ENCODE measurements around a stretch of chr1.

DNA sequence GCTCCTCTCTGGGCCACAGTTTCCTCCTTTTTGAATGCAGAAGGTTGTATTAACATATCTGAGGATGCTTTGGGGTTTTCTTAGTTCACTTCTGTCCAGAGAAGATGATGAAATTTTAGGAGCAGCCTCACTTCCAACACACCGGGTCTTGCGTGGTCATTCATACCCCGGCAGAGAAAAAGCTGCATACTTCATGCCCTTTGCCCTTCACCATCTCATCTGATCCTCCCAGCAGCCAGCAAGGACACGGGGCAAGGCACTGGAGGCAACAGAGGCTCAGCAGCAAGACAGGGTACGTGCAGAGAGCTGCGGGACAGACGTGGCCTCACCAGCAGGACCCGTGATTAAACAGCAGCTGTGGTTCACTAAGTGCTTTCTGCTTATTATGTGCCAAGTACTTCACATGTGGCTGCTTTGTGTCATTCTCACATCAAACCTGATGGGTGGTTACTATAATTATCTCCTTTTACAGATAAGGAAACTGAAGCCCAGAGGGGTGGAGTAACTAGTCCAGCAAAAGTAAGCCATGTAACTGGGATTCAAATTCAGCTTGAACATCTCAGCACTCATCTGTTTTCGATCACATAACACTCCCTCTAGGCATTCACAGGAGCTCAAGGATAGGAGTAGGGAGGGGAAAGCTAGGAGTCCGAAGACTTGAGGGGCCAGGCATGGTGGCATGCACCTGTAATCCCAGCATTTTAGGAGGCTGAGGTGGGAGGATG lies 51.0 kb upstream of the CLIC4 start:
- RRBS = no CpG with 5 or more reads among the region's 10 CpGs

- RRBS = no CpG with 5 or more reads among the region's 10 CpGs
Observed at GRCh38 chr1:24714693-24715400, 30.4 kb upstream of the CLIC4 start.

- RRBS = no CpG with 5 or more reads among the region's 3 CpGs
Observed at GRCh38 chr1:24747961-24748522, 2.8 kb downstream of the CLIC4 start.

- RRBS = no CpG with 5 or more reads among the region's 11 CpGs
Observed at GRCh38 chr1:24749102-24749912, 4.1 kb downstream of the CLIC4 start.

DNA sequence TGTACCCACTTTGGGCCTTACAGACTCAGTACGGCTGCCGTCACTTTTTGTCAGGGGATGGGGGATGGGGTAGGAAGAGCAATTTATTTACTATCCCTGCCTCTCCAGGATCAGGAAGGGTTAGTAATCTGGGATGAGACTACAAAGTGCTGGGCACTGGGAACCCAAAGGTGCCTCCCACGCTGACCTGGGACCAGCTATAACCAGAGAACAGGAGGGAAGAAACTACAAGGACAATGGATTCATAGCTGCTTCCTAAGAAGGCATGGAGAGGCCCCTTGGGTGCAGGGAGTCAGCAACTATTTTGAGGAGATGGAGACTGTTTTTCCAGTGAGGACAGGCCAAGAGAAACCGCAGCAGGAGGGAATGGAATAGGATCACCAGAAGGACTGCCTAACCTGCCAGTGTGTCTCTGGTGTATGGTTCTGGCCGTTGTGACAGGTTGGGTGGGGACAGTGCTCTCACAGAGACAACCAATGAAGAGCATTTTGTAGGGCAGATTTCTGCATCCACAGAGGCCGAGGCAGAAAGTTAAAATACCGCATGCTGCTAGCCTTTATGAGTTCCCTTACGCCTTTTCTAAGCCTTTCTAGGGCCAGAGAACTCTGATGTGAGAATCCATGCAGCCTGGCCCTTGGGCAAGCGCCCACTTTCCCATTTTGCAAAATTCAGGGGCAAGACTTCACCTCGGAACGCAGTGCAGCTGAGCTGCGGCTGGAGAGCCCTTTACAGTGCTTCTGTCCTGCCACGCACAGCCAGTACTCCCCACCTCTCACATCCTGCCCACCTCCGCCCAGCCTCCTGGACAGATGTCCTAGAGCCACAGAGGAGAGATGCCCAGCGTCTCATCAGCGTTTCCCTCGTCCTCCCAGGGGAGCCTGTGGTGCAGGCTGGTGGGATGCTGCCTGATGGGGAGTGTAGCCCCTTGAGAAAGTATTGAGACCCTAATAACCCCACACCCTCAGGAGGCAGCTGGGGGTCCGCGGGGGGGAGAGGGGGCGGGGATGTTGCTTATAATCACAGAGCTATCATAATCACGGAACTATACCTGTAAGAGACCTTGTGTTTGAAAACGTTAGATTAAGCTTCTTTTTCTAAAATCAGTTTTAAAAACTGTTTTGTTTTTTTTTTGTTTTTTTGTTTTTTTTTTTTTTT lies 29.8 kb downstream of the RUNX3 start:
- RRBS = no CpG with 5 or more reads among the region's 22 CpGs

- RRBS = no CpG with 5 or more reads among the region's 14 CpGs
Observed at GRCh38 chr1:24910496-24911273, 19.4 kb downstream of the RUNX3 start.

GRCh38 chr1:24919779-24920046 lies 10.4 kb downstream of the RUNX3 start:
- RRBS = no CpG with 5 or more reads among the region's 6 CpGs

DNA sequence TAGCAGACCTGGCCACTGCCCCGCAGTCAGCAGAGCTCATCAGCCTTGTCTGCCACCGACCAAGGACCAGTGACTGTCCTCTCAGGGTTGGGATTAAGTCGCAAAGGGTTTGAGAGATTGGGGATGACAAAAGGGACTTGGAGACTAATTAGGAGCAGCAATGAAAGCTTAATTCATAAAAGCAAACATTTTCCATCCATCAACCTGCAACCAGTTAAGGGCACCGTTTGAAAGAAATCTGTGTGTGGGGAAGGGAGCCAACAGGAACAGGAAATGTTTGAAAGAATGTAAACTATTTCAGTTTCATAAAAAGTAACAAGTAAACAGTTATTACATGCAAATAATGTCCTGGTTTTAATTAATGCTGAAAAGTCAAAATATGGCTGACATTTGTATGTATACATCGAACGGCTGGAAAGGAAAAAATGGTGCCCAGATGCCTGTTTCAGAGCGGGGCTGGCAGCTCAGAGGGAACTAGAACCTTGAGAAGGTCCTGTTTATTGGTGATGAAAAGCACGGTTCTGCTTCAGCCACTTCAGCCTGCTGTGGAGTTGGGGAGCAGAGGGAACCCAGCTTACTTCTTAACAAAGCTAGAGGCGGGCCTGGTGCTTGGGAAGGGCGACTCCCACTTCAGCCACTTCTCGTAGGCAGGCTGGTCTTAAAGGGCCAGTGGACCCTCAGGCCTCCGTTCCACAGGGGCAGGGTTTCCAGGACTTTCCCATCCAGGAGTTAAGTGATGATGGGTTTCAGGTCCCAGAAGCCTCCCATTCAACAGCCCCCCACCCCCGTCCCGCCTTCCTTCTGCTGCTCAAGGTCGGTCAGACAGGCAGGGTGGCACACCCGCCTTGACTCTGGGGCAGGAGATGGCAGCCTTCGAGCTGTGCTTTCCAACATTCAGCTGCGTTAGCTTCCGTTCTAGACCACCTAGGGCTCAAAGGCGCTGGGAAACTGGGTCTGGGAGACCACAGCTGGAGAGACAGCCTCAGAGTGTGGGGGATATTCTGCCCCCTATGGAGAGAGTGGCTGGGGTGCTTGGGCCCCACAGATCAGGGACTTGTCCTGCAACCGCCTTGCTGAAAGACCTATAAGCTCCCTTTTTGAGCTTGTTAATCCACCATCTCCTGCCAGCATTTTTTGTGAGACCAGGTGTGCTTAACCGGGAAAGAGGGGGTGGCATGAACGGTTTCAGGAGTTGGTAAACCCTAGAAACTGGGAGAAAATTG lies 3.5 kb downstream of the RUNX3 start:
- RRBS = no CpG with 5 or more reads among the region's 23 CpGs

- RRBS = no CpG with 5 or more reads among the region's 39 CpGs
Observed at GRCh38 chr1:24928474-24929200, 1.4 kb downstream of the RUNX3 start.

DNA sequence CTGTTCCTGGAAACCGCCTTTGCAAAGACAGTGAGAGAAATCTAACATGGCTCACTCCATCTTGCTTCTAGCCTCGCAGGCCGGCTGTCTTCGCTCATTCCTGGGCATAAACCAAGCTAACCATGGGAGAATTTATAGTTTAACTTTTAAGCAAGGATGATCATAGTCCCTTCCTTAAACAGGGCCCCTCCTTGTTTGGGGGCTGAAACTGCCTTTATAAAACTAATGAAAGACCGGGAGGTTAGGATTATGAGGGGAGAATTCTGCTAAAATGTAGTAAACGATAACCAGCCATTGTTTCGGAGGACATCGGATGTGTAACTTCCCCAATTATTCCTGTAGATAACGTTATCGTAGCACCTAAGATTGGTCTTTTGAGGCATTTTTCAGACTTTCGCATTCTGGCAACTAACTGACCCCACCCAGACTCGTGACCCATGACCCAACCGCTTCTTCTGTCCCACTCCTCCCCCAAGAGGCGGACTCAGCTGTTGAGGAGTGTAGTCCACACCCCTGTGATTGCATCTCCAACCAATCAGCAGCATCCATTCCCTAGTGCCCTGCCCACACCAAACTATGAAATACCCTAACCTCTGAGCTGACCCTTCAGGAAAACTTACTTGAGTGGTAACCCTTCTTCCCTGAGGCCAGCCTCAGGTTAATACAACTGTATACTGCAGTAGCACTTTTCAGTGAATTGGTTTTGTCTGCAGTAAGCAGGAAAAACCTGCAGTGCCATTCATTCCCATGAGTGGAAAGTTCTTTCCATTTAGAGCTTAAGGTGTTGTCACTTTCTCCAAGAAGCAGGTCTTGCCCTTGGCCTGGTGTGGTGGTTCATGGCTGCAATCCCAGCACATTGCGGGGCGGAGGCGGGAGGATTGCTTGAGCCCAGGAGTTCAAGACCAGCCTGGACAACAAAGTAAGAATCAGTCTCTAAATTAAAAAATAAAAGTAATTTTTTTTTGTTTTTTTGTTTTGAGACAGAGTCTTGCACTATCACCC lies 772 bp upstream of the SYF2 start:
- RRBS = no CpG with 5 or more reads among the region's 17 CpGs

DNA sequence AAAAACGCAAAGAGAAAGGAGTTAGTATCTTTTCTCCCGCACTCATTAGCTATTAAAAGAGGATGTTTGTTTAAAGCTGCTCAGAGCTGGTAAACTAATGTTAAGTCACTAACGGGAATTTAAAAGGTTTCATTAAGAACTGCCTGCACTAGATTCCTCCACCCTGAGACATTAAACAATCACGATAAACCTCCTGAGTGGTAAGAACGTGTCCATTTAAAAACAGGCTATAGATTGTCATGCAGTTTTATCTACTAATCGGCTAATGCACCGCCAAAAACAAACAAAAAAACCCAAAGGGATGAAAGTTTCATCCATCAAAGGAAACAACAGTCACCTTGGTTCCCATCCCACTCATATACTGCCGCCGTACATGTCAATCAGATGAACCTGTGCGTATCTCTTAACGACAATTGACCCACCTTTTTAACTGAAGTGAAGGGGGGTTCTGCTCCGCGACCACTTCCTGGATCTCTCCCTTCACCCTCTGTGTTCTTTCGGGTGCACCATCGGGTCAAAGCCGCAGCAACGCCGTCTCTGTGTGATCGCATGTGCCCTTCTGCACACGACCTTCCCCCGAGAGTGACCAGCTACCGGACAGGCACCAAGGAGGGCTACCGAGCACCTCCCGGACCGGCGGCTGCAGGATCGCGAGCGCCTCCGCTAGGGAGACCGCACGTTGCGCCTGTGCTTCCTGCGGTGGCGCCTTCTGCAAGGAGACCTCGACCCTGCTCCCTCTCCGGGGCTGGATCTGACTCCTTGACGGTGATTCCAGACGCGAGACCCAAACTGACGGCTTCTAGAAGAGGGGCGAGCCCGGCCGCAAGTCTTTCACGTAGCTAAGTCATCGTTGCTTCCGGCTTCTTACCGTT lies 1.3 kb upstream of the TMEM50A start:
- RRBS = no CpG with 5 or more reads among the region's 48 CpGs

DNA sequence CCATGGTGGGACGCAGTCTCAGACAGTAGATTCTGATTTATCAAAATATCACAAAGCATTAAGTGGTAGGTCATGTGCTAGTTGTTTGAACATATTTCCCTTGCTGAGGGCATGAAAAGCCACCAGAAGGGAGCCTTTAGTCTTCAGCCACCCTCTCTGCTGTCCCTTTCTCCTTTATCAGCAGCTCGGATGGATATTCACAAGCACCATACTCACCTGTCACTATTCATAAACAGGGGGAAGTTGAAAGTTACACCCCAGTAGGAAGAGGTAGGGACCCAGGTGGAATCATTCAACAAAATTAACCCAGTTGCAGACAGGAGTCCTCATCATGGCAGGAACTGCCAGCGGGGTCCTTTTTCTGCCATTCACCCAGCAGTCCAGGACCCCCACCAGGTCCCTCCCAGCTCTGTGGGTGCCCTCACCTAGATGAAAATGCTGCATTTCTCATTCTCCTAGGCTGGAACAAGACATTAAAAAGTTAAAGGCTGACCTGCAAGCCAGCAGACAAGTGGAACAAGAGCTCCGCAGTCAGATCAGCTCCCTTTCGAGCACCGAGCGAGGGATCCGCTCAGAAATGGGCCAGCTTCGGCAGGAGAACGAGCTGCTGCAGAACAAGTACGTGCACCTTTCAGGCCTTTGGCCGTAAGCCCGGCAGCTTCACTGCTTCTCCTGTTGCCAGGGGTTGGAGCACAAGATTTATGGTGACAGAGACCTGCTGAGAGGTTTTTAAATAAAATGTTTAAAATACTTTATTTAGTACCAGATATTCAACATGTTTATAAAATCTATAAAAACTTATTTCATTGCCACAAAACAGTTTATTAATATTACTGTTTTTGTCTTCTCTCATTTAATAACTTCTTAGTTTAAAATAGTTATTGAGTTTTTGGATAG lies 53.2 kb downstream of the MACO1 start:
- RRBS = no CpG with 5 or more reads among the region's 13 CpGs

GRCh38 chr1:25568358-25568952 lies 25.0 kb downstream of the LDLRAP1 start:
- RRBS = no CpG with 5 or more reads among the region's 23 CpGs

GRCh38 chr1:25573424-25573981 lies 30.1 kb downstream of the LDLRAP1 start:
- RRBS = 91% methylated on average over 2 of the region's 15 CpGs

GRCh38 chr1:25617737-25618543 lies 1.3 kb downstream of the MAN1C1 start:
- RRBS = under 1% methylated on average over 18 of the region's 58 CpGs

- RRBS = no CpG with 5 or more reads among the region's 5 CpGs
Observed at GRCh38 chr1:25661979-25662543, 45.5 kb downstream of the MAN1C1 start.

- RRBS = no CpG with 5 or more reads among the region's 8 CpGs
Observed at GRCh38 chr1:25694941-25695508, 78.4 kb downstream of the MAN1C1 start.

DNA sequence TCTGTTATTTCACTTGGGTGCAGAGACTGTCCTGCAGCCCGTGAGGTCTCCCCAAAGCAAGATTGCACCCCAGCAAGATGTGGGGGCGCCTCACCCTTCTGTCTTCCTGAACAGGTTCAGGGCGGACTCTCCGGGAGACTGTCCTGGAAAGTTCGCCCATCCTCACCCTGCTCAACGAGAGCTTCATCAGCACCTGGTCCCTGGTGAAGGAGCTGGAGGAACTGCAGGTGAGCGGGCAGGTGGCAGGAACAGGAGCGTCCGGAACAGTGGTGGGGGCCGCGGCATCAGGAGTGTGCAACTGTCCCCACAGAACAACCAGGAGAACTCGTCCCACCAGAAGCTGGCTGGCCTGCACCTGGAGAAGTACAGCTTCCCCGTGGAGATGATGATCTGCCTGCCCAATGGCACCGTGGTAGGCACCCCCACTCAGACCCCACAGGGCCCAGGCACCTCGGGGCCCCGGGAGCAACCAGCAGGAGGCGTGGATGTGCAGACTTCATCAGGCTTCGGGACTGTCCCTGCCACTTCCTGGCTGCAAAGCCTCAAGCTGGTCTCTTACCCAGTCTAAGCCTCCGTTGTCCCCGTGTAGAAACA lies 5.9 kb upstream of the MTFR1L start:
- RRBS = no CpG with 5 or more reads among the region's 20 CpGs

GRCh38 chr1:25971332-25971786 lies 26.5 kb downstream of the PAFAH2 start:
- RRBS = no CpG with 5 or more reads among the region's 5 CpGs

- RRBS = no CpG with 5 or more reads among the region's 5 CpGs
Observed at GRCh38 chr1:25996887-25997580, 829 bp downstream of the PAFAH2 start.